SJSA1 (cell line): ENCODE measurements around a stretch of chr19.

DNA sequence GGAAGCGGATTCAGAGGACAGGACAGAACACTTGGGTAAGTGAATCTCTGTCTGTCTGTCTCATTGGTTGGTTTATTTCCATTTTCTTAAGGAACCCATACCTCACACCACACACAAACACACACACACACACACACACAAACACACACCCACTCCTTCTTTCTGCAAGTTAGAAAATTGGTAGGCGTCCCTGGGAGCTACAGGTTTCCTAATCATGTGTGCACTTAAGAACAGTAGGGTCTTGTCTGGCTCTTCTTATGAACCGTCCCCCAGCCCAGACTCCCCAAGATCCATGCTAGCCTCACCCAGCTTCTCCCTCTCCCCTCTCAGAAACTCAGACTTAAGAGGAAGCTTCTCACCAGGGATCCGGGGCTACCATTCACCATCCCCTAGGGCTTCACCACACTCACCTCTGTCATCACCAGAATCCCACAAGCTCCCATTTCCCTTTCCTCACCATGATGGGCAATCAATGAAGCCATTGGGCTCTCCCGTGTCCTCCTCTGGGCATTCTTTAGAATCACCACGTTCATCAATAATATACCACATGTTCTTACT is 14.4 kb upstream of the ZNF285 start:
- RAMPAGE, long total RNA = no peak

DNA sequence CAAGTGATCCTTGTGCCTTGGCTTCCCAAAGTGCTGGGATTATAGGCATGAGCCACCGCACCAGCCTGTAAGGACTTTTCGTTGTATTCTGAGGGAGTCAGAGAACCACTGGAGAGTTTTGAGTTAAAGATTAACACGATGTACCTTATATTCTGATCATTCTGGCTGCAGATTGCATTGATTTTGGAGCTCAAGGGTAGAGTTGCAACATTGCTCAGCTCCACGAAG is 41.8 kb upstream of the CEACAM20 start:
- RAMPAGE, long total RNA = no peak

- RAMPAGE, long total RNA = no peak
Measured at GRCh38 chr19:44611640-44612413, 1.5 kb upstream of the IGSF23 start.

DNA sequence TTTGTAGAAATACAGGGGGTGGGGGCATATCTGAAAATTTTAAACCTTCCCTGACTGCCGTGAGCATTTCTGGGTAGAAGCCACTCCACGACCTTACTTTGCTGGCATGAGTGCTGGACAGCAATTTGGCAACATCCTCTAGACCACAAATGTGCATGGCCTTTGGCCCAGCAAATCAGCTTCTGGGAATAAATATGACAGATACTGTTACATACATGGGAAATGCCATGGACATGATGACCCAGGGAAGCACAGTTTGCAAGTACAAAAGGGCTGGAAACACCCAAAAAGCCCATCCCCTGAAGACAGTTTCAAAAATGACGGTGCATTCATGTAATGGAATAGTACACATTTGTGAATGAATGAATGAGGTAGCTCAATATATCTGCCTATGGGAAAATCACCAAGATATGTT is 3.2 kb upstream of the PVR start:
- RAMPAGE, long total RNA = no peak

DNA sequence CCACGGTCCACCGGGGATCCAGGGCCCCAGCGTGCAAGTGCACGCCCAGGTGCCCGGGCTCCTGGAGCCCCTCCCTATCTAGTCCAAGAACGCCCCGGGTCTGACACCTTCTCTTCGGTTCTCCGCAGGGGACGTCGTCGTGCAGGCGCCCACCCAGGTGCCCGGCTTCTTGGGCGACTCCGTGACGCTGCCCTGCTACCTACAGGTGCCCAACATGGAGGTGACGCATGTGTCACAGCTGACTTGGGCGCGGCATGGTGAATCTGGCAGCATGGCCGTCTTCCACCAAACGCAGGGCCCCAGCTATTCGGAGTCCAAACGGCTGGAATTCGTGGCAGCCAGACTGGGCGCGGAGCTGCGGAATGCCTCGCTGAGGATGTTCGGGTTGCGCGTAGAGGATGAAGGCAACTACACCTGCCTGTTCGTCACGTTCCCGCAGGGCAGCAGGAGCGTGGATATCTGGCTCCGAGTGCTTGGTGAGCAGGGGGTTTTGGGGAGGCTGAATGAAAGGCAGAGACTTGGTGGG is 3.4 kb downstream of the PVR start:
- RAMPAGE, long total RNA = no peak

- RAMPAGE, long total RNA = no peak
Measured at GRCh38 chr19:44770434-44771068, 7.1 kb upstream of the CBLC start.

DNA sequence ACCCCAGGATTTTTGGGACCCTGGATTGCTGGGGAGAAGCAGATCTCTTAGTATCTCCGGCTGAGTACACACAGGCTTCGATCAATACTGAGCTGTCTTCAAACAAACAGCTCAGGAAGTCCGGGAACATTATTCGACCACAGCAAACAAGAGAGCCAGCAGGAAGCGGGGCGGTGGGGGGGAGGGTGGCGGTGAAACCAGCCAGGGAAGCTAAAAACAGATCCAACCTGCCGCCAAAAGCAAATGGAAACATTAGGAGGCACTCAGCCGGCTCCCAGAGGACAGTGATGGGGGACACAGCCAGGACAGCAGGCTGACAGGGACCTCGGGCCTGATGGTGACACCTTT is 12.2 kb upstream of the BCAM start:
- RAMPAGE, long total RNA = no peak

GRCh38 chr19:44805932-44806131 is 3.1 kb upstream of the BCAM start:
- RAMPAGE, long total RNA = no peak

- RAMPAGE, long total RNA = no peak
Measured at GRCh38 chr19:44819889-44820655, 11.2 kb downstream of the BCAM start.

- RAMPAGE, long total RNA = no peak
Measured at GRCh38 chr19:44859746-44860297, 13.7 kb downstream of the NECTIN2 start.

- RAMPAGE, long total RNA = no peak
Measured at GRCh38 chr19:44870033-44870656, 20.9 kb upstream of the TOMM40 start.

DNA sequence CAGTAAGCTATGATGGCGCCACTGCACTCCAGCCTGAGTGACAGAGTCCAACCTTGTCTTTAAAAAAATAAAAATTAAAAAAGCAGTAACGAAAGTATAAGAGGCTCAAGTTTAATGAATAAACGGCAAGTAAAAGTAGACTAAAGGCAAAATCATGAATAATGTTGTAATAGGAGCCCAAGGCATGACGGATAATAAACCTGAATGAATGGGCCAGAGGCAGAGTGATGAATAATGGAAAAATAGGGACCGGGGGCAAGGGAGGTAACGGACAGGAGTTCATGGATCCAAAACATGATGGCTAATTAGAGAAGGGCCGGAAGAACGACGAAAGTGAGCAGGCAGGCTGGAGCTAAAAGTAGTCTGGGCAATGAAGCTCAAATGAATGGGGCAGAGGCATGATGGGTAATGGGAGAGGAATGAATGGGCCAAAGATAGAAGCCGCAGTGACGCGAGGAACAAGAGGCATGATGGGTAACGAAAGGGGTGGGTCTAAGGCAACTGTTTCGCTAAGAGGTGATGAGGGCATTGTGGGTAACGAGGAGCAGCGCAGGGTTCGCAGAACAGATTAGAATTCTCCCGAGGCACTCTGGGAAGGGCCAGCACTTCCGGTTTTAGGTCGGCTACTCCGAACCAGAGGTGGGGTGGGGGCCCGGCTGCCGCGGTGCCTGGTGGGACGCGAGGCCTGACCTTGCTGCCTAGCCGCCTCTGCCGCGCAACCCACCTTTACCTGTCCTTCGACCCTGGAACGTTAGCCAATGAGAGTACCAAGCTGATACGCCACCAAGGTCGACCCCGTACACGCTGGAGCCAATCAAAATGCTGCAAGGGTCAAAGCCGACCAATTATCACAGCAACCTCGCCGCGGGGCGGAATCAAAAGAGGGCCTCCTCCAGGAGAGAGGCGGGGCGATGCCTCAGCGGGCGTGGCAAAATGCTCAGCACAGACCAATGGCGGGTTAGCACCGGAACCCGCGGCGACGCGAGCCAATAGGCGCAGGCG is 714 bp upstream of the TOMM40 start:
- RAMPAGE, long total RNA = no peak

DNA sequence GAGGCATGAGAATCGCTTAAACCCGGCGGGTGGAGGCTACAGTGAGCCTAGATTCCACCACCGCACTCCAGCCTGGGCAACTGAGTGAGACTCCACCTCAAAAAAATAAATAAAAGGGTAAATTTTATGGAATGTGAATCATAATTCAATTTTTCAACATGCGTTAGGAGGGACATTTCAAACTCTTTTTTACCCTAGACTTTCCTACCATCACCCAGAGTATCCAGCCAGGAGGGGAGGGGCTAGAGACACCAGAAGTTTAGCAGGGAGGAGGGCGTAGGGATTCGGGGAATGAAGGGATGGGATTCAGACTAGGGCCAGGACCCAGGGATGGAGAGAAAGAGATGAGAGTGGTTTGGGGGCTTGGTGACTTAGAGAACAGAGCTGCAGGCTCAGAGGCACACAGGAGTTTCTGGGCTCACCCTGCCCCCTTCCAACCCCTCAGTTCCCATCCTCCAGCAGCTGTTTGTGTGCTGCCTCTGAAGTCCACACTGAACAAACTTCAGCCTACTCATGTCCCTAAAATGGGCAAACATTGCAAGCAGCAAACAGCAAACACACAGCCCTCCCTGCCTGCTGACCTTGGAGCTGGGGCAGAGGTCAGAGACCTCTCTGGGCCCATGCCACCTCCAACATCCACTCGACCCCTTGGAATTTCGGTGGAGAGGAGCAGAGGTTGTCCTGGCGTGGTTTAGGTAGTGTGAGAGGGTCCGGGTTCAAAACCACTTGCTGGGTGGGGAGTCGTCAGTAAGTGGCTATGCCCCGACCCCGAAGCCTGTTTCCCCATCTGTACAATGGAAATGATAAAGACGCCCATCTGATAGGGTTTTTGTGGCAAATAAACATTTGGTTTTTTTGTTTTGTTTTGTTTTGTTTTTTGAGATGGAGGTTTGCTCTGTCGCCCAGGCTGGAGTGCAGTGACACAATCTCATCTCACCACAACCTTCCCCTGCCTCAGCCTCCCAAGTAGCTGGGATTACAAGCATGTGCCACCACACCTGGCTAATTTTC is 9.8 kb downstream of the APOC1 start:
- RAMPAGE, long total RNA = no peak

GRCh38 chr19:44956077-44956682 is 1.0 kb downstream of the CLPTM1 start:
- RAMPAGE, long total RNA = no peak

- RAMPAGE, long total RNA = no peak
Measured at GRCh38 chr19:45070528-45071005, 5.7 kb downstream of the ZNF296 start.

- RAMPAGE, long total RNA = no peak
Measured at GRCh38 chr19:45074772-45075050, 1.6 kb downstream of the ZNF296 start.

GRCh38 chr19:45075086-45075482 is 1.2 kb downstream of the ZNF296 start:
- RAMPAGE, long total RNA = no peak

GRCh38 chr19:45097852-45099127 is 5.3 kb downstream of the PPP1R37 start:
- RAMPAGE, long total RNA = no peak

GRCh38 chr19:45113552-45114227 is 20.7 kb downstream of the PPP1R37 start:
- RAMPAGE, long total RNA = no peak

GRCh38 chr19:45215444-45216224 is 29.6 kb downstream of the EXOC3L2 start:
- RAMPAGE, long total RNA = no peak